A172 (cell line): Measurements from ENCODE around the gene CREBL2.

DNA sequence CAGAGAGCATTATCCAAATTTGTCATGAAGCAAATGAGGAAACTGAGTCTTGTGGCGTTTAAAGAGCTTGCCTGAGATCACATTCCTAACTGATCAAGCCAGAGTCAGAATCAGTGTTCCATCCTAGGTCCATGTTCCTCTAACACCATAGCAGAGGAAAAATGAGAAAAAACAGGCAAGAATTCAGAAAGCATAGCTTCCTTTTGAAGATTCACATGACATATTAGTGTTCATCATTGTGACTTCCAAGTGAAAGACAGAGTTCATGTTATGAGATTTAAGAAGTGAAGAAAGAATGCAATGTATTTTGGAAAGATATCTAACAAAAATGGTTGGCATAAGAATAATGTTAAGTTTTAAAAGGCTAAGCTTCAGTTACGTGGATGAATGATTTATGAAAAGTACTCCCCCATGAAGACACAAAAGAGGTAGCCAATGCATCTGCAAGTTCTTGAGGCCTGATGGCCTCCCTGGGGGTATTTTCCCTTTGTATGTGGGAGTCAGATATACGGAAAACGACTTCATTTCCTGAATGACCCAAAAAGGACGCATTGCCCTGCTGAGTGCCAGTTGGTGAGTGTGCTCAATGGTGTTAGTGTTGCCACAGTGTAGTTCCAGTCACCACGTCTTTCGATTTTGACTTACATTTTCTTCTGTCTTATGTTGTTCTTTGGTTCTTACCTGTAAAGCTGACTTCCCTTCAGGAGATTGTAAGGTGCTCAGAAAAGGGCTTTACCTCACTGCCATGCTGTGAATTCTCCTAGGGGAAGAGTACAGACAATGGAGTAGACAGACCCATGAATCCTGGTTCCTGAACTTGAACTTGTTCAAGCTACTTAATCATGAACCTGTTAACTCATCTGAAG, 7.9 kb downstream of the ETV6 start:
- RAMPAGE, long total RNA, result no peak

DNA sequence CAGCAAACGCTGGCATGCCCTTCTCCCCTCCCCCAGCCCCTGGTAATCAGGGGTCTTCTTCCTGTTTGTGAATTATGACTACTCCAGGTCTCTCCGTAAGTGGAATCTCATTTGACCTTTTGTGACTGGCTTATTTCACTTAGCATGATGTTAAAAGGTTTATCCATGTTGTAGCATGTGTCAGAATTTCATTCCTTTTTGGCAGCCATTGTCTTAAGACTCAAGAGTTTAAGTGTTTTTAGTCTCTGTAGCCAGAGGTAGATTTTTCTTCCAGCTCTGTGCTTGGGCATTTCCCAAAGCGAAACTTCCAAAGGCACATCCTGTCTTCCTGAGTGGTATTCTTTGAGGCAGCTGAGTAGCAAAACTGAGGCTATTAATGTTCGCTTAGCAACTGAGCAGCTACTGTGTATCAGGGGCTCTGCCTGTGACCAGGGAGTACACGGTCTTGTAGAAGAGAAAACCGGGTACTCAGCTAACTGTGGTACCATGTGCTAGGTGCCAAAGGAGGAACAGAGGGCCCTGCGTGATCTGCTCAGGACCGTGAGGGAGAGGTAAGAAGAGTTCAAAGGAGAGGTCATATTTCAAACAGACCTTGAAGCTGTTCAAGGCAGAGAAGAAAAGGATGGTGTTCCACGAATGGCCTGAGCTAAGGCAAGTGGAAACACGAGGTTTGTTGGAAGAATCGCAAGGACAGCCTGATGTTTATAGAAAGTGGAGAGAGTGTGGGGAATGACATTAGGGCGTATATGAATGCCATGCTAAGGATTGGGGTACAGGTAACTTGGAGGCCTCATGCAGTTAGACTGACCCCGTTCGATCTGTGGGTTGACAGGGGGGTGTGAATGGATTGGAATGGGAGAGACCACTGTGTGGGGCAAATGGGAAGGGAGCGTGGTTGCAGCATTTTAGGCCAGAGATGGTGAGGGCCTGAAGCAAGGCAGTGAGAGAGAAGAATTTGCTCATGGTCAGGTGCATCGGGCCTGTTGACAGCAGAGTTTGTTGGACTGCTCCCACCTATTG, 52.1 kb downstream of the ETV6 start:
- RAMPAGE, long total RNA, result no peak

GRCh38 chr12:11763047-11763534, 113.6 kb downstream of the ETV6 start:
- RAMPAGE, long total RNA, result no peak

DNA sequence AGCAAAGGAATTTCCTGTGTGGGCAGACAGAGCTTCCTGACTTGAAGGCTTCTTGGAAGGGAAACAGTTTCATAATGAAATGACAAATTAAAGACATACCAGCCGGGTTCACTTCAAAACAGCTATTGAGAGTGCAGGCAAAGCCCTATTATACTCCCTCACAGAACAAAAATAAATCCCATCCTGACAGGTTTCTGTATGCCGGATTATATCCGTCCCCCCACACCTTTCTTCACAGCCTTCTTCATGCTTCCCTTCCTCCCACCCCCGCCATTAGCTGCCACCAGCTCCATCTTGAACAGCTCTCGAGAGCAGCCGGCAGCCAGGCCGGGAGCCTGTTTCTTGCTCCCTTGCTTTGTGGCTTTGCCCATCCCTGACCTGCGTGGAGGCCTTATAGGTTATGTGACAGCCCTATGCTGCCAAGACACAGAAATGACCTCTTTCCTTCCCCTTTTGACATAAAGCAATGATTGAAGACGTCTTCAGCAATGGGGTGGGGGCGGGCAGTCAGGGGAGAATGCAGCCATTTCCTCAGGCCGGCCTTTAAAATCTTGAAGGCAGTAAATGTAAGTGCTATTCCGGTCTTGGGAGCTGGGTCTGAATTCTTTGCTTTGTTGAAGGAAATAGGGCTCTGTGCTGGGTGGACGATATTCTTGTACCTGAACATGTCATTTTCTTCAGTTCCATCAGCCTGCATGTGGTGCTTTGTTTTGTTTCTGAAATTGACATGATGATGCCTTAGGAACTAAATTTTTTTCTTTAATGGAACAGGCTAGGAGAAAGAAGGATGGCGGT, 117.0 kb downstream of the ETV6 start:
- RAMPAGE, long total RNA, result no peak

DNA sequence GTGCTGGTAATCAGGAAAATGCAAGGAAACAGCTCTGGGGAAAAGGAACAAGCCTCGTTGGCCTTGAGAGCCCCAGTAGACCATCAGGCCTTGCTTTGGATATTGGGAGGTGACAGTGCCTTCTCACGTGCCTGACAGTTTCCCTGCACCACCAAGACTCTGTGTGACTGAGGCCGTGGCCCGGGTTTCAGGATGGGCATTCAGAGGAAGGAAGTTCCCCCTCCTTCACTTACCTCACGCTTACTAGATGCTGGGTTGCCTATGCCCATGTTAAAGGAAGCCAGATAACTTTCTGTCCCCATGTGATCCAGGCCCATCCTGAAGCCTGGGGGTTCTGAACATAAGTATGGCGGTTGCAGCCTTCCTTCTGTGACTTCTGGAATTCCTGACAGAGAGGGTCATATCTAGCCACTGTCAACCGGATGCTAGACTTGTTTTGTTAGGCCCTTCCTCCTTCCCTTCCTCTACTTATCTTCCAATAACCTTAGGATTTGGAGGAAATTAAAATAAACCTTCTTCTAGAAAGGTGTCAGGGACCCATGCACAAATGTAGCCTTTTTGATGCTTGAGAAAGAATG, 120.8 kb downstream of the ETV6 start:
- RAMPAGE, long total RNA, result no peak

- RAMPAGE, long total RNA, result no peak
These were observed 180.6 kb downstream of the ETV6 start for GRCh38 chr12:11829632-11830906.

- RAMPAGE, long total RNA, result no peak
These were observed 188.9 kb downstream of the ETV6 start for GRCh38 chr12:11838343-11838850.

GRCh38 chr12:11838851-11840074, 189.8 kb downstream of the ETV6 start:
- RAMPAGE, long total RNA, result no peak

- RAMPAGE, long total RNA, result no peak
These were observed 206.6 kb downstream of the ETV6 start for GRCh38 chr12:11855951-11856642.

DNA sequence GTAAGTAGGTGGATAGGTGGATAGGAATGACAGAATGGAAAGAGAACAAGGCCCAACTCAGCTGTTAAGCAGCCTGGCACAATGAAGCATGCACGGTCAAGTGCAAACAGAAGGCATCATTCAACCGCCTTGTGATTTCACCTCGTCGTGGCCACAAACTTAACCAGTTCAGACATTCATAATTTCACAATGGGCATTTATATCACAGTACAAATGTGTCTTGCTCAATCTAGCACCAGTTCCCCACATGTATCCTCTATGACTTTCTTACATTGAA, 207.4 kb downstream of the ETV6 start:
- RAMPAGE, long total RNA, result no peak

- RAMPAGE, long total RNA, result no peak
These were observed 16.2 kb downstream of the BCL2L14 start for GRCh38 chr12:12086880-12087490.

GRCh38 chr12:12403150-12404363, 46.7 kb downstream of the BORCS5 start:
- RAMPAGE, long total RNA, result no peak

DNA sequence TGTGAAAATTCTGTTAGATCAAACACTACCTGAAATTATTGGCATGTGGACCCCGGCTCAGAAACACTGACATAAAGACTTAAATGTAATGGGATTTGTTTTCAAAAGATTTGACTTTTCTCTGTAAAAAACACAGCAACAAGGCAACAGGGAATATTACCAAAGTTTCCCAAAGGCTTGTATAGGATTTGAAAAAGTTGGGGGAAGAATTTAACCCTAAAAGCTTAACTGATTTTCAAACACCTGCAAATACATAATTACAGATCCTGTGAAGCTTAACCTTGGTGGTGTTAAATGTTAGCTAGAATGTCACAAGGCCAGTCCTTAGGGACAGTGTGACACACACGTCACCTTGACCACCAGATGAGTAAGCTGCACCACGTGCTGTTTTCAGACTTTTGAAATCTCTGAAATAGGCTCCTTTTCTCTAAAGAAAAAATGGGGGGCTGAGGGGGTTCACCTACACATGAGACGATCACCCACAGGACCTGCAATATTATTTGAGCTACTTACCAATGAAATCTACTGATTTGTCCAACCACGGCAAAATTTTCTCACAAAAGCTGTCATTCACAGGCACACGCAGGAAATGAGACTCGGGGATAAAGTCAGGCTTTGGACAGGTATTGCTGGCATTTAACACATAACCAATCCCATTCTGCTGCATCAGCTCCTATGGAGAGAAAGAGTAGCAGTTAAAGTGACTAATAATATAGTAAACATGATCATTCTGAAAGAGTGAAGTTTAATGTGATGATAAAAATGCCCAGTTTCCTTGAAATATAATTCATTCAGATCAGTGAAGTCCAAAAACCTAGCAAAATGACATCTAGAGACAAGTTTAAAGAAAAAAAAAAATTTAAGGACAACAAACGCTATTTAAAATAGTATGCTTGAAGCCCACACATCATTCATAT, 75.9 kb downstream of the DUSP16 start:
- RAMPAGE, long total RNA, result no peak

DNA sequence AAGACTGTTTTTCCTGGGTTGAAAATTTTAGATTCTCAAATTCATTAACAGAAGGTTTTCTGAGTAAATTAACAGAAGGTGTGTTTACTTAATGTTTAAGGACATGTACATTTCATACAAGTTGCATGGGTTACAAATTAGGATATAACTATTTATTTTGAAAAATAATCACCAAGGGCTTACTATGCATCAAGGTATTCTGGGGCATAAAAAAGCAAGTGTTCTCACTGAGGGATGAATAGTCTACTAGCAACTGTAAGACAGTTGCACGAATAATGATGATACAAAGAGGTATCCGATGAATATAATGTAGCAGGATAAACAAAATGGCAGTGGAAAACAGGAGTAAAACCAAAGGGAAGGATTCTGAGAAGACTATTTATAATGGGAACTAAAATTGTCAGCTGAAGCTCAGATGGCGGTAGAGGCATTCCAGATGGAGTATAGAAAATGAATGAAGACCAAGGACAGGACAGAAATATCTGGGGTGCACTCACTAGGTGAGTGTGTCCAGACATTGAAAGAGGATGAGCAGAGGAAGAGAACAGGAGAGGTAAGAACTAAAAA, 68.4 kb downstream of the DUSP16 start:
- RAMPAGE, long total RNA, result no peak

GRCh38 chr12:12511412-12511982, 51.2 kb downstream of the DUSP16 start:
- RAMPAGE, long total RNA, result no peak

- RAMPAGE, long total RNA, result start-site peak on the plus strand at chr12:12611850-12611936, 67 and 49 reads in 2 replicates
These were observed at the start of gene CREBL2 for GRCh38 chr12:12611497-12612492. CREBL2 (plus strand) TSS chr12:12611876.

- RAMPAGE, long total RNA, result no peak
These were observed 12.7 kb downstream of the CREBL2 start for GRCh38 chr12:12624300-12624758.

GRCh38 chr12:12726138-12726434, 8.9 kb downstream of the CDKN1B start:
- RAMPAGE, long total RNA, result no peak

- RAMPAGE, long total RNA, result no peak
These were observed 2.0 kb downstream of the APOLD1 start for GRCh38 chr12:12787219-12788033.

DNA sequence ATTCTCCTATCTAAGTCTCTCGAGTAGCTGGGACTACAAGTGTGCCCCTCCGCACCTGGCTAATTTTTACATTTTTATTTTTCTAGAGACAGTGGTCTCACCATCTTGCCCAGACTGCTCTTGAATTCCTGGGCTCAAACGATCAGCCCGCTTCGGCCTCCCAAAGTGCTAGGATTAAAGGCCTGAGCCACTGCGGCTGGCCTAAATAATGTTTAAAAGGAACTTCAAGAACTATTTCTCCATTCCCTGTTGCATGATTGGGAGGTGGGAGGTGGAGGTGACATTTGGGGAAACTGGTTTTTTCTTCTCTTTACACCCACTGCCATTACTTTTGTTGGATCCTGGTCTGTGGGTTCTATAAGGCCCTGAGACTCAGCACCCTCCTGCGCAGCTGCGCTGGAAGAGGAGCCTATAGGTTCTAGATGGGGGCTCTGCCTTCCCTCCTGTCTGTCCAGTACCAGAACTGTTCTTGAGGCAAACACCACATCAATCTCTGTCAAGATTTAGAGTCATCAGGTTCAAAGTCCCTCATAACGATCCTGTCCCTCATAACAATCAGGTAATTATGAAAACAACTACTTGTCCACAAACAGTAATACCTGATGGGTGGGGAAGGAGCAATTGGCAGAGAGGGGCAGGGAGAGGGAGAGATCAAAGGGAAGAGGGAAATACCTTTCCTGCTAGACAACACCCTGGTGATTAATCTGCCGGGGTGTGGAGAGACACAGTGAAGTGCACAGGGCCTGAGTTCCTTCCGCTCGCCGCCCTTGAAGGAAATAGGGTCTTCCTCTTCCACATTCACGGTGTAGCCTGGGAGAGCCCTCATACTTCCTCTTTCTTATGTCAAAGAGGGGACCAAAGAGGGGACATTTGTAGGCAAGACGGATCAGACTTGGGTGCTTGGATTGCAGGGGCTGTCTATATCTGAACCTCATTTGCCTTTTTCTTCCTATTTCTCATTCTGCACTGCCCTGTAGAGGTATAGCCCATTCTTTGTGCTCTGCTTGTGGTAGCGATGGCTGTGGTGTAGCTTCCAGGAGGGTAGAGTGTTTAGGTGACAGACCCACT, 12.4 kb downstream of the GPRC5A start:
- RAMPAGE, long total RNA, result no peak